Fibroblast of the aortic adventitia (primary cell): ENCODE measurements around the genes MAGIX, GAGE12G, GAGE12H, PAGE1, CENPVL2, XAGE5 and IQSEC2.

- CAGE, long polyA plus RNA, result no peak
These were observed at the start of gene MAGIX for GRCh38 chrX:49162519-49163180. MAGIX (plus strand) TSS chrX:49162758.

DNA sequence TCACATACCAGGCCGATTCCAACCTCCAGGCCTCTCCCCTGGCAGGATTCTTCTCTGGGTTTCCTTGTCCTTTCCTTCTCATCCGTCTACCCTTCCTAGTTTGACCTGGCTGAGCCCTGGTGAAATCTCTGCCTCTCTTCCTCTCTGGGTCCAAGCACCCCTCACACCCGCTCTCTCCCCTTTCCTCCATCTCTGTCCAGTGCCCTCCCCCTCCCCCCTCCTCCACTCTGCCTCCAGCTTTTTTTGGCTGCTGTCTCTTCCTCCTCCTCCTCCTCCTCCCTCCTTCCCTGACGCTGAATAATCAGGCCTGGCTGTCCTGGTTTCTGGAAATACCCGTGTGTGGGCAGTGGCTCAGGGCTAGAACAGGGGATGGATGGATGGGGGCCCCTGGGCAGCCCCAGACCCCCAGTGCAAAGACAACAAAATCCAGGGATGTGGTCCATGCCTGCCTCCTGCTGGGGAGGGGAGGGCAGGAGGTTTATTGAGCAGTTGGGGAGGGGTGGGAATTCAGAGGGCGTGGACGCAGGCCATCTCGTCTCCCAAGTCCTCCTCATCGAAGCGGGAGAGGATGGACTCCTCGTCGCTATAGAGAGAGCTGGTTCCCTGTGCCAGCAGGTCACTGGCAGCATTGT is 4.8 kb upstream of the SYP start:
- CAGE, long polyA plus RNA, result no peak

DNA sequence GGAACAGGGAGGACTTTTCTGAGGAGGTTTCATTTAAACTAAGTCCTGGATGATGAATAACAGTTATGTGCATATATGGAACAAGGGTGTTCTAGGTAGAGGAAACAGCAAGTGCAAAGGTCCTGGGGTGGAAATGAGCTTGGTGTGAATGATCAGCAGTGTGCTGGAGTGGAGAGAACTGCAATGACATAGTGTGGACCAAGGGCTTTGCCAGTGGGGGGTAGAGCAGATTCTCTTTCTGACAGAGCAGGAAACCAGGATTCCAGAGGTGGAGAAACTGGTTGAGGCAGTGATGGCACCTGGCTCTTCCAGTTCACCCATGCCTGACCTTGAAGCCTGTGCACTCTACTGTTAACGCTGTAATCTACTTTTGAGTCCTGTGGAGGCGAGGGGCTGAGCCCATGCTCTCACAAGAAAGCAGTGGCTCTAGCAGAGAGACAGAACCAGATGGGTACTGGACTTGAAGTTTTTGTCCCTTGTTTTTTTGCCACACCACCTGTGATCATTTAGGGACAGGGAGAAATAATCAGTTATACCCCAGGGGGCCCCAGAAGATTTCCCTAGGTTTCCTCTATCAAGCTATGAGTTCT is 1.9 kb downstream of the PPP1R3F start:
- CAGE, long polyA plus RNA, result no peak

GRCh38 chrX:49570156-49570524 is at the start of gene GAGE12G:
GAGE12G (plus strand) TSS chrX:49570400.
- CAGE, long polyA plus RNA, result no peak

GRCh38 chrX:49579639-49580006 is at the start of gene GAGE12H:
GAGE12H (plus strand) TSS chrX:49579949.
- CAGE, long polyA plus RNA, result no peak

- CAGE, long polyA plus RNA, result no peak
These were observed at the start of gene PAGE1 for GRCh38 chrX:49695926-49696397. PAGE1 (minus strand) TSS chrX:49695984.

GRCh38 chrX:49725232-49725876 is 29.6 kb upstream of the PAGE1 start:
- CAGE, long polyA plus RNA, result no peak

GRCh38 chrX:49839317-49839527 is 10.1 kb downstream of the PAGE4 start:
- CAGE, long polyA plus RNA, result no peak

GRCh38 chrX:49881254-49881643 is 2.0 kb downstream of the USP27X start:
- CAGE, long polyA plus RNA, result no peak

DNA sequence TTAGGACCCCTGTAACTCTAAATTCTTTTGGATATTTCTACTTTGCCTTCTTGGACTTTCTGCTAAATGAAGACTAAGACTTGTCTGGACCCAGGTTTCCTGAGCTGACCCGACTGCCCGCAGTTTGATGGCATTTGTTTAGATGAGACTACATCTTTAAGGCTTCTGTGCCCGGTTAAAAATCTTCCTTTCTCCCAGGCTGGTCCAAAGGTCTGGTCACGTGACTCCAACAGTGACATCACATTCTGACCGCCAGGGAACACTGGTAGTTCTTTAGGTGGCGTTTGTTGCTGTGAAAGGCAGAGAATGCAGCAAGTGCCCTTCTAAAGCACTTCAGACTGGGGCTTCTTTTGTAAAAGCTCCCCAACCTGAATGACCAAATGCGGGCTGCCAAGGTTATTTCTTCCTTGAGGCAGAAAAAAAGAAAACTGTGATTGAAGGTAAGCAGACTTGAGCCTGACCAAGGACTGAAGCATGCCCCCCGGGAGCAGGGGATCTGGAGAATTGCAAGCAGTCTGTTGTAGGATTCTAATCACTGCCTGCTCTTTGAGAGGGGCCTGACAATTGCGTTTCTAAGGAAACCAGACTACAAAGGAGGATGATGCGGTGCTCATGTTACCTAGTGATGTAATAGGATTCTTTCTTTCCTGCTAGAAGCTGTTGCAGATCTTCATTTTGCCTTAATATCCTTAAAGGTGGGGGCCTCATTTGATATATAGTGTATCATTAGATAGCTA is 133.3 kb downstream of the AKAP4 start:
- CAGE, long polyA plus RNA, result no peak

GRCh38 chrX:50770425-50770874 is 43.5 kb downstream of the SHROOM4 start:
- CAGE, long polyA plus RNA, result no peak

DNA sequence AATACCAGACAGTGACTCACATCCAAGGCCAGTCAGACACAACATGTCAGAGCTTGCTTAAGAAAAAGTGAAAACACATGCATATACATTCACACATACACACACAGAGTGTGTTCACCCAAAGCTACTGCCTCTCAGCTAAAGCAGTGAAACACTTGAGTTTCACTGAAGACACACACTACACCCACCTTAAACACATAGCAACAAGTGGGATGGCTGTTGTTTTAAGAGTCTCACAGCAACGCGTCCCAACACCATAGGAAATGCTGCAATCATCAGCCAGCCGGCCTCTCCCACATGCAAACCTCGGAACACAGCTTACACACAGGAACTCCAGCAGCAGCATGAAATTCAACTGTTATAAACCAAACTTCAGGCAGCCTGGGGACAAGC is 14.4 kb downstream of the SHROOM4 start:
- CAGE, long polyA plus RNA, result no peak

DNA sequence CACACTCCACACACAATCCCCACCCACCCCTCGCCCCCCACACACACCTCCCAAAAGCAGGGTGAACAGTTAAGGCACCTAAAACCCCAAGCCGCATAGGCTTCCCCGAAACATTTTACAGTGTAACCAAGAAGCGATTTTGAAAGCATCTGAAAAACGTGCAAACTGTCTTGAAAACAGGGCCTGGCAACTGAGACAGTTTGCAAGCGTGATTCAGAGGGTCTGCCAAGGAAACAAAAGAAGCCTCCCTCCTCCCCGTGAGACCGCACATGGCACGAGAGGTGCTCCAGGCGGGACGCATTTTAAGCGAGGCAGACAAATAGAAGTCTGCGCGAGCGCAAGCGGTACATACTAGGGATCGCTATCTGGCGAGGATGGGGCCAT is 801 bp downstream of the NUDT11 start:
- CAGE, long polyA plus RNA, result no peak

DNA sequence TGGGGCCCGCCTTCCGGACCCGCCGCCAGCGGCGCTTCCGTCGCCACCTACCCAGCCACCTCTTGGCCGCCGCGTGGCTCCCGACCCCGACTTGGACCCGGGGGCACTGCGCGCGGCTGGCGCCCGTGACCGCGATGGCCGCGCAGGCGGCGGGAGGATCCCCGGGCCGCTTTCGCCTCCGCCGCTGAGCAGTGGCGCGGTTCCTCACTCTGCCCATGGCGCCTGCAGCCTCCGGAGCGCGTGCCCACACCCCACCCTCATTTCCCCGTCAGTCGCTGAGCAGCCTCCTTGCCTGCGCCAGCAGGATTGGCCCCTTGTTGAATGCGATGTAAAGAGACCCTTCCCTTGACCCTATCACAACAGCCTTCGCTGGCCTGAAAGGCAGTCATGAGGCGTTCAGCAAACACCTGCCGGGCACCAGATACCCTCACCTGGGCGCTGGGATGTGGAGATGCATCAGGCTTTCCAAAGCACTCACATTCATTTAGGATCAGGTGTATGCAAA is at the start of gene CENPVL2:
Gene CENPVL2, minus strand, starts transcription at position 217 of the 505 bp plus-strand sequence.
- CAGE, long polyA plus RNA, result no peak

DNA sequence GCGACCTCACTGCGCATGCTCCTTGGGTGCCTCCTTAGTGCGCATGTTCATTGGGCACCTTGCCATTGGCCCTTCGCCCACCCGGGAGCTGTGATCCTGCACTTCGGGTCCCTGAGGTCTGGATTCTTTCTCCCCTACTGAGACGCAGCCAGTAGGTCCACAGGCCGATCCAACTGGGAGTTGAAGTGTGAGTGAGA is at the start of gene XAGE5:
Gene XAGE5, plus strand, starts transcription at position 62 of the 197 bp plus-strand sequence.
- CAGE, long polyA plus RNA, result no peak

GRCh38 chrX:53196211-53197015 is 28.6 kb downstream of the KDM5C start:
- CAGE, long polyA plus RNA, result no peak

- CAGE, long polyA plus RNA, result no peak
These were observed 38.8 kb downstream of the IQSEC2 start for GRCh38 chrX:53282237-53282835.

- CAGE, long polyA plus RNA, result no peak
These were observed 14.5 kb downstream of the IQSEC2 start for GRCh38 chrX:53306671-53307067.

- CAGE, long polyA plus RNA, result no peak
These were observed at the start of gene IQSEC2 for GRCh38 chrX:53321252-53321881. IQSEC2 (minus strand) TSS chrX:53321350.

DNA sequence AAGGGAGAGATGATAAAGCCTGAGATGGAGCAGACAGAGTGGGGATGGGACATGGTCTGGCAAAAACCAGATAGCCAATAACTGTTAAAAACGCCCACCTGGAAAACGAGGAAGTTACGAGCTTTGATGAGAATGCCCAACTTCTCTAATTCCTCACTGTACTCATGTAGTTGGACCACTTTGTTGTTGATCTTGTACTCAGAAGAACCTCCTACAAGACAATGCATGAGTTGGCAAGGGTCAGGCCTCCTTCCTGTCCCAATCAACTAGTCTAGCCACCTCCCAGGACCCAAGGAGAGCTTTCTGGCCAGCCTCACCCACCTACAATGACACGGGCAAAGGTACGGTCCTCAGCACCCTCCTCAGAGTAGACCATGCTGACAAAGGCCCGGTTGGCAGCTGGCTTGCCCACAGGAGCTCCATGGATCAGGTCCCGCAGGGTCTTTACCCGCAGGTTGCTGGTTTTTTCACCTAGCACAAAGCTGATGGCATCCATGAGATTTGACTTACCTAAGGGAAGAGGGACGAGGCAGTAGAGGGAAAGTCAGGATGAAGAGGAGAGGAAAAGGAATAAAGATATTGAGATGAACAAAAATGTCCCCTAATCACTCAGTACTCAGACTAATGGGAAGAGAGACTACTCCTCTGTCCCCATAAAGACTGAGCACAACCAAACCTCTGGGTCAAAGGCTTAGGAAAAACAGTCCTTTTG is 7.6 kb downstream of the SMC1A start:
- CAGE, long polyA plus RNA, result no peak